Measurements from ENCODE around the genes RBM17, ITIH5 and ITIH2.

GRCh38 chr10:5950273-5950864 is 27.0 kb downstream of the IL15RA start:
- PRO-cap, 8 experiments, result no peak in any of the 8 experiments

DNA sequence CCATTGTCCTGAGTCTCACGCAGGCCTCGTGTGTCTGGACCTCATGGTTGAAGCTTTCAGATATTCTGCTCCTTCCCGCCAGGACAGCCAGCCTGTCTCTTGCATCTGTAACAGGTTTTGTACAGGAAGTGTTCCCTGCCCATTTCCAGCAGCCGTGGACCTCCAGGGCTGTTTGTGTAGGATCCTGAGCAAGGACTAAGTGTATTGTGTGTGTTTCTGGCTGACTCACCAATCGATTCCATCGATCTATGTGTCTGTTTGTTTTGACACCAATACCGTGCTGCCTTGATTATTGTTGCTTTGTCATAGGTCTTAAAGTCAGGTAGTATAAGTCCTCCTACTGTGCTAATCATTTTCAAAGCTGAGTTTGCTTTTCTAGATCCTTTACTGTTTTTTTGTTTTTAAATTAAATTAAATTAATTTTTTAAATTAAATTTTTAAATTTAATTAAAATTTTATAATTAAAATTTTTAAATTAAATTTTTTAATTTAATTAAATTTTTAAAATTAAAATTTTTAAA is 8.5 kb downstream of the IL15RA start:
- PRO-cap, 8 experiments, result no peak in any of the 8 experiments

GRCh38 chr10:6035004-6035203 is 27.3 kb downstream of the IL2RA start:
- PRO-cap, 8 experiments, result no peak in any of the 8 experiments

DNA sequence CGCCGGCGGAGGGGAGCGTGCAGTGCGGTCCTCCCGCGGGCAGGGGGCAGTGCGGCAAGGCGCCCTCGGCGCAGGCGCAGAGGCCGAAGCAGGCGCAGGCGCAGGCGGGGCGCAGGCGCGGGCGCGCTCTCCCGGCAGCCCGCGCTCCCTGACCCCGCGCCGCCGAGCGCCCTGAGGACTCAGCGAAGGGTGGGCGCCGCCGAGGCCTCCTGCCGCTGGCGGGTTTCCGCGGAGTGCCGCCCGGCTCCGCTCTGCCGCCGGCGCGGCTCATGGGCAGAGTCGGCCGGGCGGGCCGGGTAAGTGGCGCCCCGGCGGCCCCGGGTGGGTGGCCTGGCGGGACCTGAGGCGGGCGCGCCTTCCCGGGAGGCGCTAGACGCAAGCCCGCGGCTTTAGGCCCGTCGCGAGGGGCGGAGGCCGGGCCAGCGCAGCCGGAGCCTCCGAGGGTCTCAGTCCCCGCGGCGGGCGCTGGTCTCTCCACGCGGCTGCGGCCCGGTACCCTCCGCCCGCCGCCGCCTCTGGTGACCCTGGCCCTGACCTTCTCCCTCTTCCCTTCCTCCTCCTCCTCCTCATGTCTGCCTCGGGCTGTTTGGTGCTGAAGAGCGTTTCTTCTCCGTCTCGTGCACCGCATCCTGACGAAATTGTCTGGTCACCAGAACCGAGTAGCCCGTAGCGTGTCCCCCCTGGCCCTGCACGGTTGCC is at the start of gene RBM17:
Gene RBM17 (plus strand): TSS at position 137 of the 699 bp plus-strand sequence.
- PRO-cap, 8 experiments, result peak in 8 of 8 experiments; most common plus-strand start position 182 of the sequence (in 5); most common minus-strand start position 568 of the sequence (in 1)

- PRO-cap, 8 experiments, result no peak in any of the 8 experiments
Measured at GRCh38 chr10:6096893-6097508, 8.2 kb downstream of the RBM17 start.

DNA sequence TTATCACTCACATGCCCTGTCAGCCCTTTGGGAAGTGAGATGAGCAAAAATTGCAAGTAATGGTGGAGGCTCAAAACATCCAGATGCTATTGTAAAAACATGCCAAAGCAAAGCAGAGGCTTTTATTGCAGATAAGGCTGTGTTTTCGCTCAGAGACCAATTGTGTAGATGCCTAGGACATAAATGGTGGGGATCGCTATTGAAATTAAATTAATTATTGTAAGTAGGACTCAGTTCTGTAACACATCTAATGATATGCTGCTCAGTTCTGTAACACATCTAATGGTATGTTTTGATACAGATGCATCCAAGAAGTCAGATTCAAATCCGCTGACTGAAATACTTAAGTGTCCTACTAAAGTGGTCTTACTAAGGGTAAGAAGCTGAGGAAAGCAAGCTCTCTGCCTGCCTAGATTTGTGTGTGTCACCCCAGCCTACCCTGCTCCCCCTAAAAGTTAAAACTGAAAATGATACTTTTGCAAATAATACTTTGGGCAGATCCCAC is 24.4 kb downstream of the RBM17 start:
- PRO-cap, 8 experiments, result no peak in any of the 8 experiments

DNA sequence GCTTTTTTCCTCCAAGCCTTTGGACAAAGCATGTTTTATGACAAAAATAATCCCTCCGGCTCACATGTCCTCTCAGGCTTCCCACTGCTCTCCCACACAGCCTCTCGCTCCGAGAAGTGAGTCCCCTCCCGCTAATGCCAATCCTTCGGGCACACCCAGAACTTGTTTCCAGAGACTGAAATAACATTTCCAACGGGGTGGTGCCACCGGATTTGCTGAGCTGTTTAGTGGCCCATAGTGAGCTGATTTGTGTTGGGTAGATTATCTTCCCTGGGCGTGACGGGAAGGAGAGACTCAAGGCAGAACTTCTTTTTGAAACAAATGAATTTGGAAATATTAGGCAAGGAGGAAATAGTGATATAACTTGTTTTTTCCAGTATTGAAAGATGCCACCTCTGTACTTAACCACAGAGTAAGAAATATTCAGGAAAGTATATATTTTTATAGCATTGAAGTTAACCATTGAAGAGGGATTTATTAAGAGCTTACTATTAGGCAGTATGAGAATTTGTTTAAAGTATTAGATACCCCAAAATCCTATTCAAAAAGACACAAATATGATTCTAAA is 36.0 kb downstream of the RBM17 start:
- PRO-cap, 8 experiments, result no peak in any of the 8 experiments

DNA sequence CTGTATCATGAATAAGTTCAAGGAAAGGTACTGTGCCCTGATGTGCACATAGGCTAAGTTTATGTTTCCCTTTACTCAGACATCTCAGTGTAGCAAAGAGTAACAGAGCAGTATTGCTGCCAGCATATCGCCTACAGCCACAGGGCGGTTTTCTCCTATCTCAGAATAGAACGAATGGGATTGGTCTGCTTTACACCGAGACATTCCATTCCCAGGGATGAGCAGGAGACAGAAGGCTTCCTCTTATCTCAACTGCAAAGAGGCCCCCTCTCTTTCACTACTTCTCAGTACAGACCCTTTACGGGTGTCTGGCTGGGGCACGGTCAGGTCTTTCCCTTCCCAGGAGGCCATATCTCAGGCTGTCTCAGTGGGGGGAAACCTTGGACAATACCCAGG is 38.0 kb upstream of the PFKFB3 start:
- PRO-cap, 8 experiments, result no peak in any of the 8 experiments

DNA sequence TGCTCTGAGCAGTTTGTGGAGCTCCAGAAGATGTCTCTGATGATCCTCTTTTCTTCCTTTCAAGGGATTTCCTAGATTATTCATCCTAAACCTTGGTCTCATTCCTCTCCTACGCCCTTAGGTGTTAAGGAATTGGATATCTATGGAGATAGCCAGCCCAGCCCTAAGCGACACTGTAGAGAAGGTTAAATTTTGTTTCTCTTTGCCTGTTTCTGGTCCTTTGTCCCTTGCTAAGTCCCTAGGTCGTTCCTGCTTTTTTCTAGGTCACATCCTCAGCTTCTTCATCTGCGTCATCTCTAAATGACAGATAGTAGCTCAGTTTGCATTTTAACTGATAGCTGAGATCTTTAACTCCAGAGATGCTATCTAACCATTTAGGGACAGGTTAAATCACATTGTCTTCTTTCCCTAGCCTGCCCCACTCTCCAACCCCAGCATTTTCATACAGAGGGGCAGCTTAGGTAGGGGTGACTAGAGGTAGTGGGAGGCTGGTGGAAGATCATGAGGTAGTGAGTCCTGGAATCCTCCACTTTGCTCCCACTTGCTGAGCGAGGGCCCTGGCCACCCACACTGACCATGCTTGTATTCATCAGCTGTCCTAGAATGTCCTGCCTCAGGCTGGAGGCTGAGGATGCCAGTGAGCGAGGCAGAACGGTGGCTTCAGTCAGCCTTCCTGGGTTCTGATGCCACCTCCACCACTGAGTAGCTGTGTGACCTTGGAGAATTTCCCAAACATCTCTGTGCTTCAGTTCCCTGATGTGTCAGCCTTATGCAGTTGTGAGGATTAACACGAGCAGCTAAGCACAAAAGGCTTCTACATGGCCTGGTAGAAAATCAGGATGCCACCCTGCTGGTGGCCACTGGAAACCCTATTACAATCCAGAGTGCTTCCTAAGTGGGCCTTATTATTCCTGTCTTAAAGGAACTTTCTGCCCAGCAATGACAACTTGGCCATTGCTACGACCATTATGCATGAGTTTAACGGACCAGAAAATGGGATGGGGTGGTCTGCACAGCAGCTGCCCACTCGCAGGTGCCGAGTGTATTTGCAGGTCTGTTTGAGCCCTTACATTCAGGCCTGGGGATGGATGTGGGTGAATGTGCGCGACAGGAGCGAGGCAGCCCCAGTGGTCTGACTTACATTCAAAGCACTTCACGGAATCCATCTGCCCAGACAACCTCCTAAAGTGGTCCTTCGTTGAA is 34.6 kb upstream of the PFKFB3 start:
- PRO-cap, 8 experiments, result peak in 1 of 8 experiments; most common plus-strand start position 987 of the sequence (in 1)

DNA sequence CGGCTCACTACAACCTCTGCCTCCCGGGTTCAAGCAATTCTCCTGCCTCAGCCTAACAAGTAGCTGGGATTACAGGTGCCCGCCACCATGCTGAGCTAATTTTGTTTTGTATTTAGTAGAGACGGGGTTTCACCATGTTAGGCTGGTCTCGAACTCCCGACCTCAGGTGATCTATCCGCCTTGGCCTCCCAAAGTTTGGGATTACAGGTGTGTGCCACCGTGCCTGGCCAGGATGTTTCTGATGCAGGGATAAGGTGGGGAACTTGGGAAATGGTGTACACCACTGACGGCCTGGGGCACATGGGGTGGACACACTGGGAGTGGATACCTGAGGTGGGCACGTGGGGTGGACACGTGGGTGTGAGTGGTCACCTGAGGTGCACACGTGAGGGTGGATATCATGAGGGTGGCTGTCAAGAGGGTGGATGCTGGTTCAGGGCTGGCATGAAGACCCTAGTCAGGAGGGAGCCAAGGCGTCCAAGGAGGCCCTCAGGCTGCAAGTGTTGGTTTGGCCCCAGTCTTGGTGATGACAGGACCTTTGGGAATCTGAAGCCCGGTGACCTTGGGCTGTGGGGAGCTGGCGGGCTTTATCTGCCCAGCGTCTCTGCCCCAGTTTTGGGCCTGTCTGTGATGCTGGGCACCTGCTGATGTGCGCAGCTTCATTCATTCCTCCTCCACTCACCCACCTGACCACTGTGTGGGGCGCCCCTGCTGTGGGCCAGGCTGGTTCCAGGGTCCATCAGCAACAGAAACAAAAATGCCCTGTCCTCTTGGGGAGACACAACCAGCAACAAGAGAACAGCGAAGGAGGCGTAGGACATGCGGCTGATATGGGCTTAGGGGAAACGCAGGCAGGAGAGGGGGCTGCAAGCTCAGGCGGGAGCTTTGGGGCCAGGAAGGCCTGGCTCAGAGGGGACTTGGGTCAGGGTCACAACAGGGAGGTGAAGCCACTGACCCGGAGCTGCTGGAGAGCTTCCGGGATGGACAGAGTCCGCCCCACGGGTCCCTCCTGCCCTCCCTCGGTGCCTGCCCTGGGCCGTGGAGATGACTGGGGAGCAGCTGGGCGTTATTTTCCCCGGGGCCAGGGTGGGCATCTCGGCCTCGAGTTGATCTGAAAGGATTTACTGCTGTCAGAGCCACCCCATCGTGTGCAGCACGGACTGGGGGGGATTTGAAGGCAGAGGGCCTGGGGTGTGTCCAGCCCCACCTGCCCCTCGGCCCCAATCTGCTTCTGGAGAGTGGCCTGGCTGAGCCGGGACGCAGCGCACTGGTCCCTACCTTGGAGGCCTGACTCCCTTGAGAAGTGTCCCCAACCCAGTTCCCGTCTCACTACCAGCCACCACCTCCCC is 24.7 kb upstream of the PFKFB3 start:
- PRO-cap, 8 experiments, result no peak in any of the 8 experiments

DNA sequence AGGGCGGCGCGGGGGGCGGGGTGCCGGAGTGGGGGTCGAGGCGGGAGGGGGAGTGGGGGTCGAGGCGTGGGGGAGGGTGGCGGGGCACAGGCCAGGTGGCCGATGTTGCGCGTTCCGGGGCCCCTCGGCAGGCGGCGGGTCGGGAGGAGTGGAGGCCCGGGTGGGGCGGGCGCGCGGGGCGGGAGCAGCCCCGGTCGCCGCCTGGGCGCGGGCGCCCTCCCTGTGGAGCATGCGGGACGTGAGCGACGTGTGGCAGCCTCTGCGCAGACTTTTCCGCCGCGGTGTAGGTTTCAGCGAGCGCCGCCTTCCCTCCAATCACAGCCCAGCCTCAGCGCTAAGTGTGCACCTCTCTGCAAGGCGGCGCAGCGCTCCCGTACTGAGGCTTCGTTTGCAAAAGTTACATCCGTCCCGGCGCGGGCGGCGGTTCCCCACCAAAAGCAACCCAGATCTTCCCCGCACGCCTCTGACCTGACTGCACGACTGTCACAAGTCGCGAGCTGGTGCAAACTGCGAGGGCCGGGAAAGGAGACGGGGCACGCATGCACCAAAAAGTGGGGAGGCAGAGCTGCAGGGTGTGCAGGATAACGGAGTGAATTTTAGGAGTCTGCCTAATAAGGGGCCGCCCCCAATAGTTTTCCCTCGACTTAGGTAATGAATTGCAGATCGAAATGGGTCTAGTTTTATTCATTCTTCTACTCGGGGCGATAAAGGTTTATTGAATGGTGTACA is 1.2 kb upstream of the PFKFB3 start:
- PRO-cap, 8 experiments, result peak in 7 of 8 experiments; most common plus-strand start position 406 of the sequence (in 3); most common minus-strand start position 261 of the sequence (in 5)

DNA sequence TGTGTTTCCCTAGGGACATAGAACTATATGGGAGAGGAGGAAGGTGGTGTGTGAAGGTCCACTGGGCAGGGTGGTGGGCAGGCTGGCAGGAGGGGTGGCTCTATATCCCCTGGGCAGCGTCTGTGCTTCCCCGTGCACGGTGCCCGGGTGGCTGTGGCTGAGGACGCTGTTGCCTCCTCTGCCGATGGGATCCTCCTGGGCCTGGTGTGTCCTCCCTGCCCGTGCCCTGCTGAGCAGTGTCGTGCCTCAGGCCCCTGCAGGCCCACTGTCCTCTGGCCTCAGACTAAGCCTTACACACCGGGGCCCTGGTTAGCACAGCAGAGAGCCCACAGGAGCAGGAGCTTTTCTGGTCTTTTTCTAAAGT is 19.2 kb downstream of the PFKFB3 start:
- PRO-cap, 8 experiments, result peak in 2 of 8 experiments; most common plus-strand start position 174 of the sequence (in 2)

- PRO-cap, 8 experiments, result peak in 1 of 8 experiments; most common plus-strand start chr10:6270491 (in 1)
Measured at GRCh38 chr10:6270224-6270906, 67.6 kb downstream of the PFKFB3 start.

- PRO-cap, 8 experiments, result peak in 6 of 8 experiments; most common plus-strand start chr10:6917321 (in 6)
Measured at GRCh38 chr10:6916840-6917588, 336.9 kb upstream of the PRKCQ start.

DNA sequence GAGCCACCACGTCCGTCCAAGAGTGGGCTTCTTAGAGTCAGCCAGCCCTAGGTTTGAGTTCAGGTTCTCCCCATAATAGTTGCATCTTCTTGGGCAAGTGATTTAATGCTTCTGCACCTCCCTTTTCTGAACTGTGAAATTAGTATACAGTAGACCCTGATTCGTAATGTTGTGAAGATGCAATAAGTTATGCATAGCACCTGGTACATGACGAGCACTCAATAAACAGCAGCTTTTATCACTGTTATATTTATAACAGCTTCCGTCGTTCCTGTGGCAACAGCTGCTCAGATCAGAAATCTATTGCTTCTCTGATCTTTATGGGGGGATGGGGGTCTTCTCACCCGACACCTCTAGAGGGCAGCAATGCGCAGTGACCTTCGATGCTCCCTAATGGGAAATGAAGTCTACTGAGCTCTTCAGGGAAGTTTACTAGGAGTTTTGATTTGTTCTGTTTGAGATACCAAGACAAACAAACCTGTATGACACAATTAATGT is 289.7 kb downstream of the SFMBT2 start:
- PRO-cap, 8 experiments, result no peak in any of the 8 experiments

- PRO-cap, 8 experiments, result no peak in any of the 8 experiments
Measured at GRCh38 chr10:7170472-7171927, 239.8 kb downstream of the SFMBT2 start.

- PRO-cap, 8 experiments, result peak in 3 of 8 experiments; most common plus-strand start chr10:7259190 (in 2)
Measured at GRCh38 chr10:7258878-7259375, 151.9 kb downstream of the SFMBT2 start.

DNA sequence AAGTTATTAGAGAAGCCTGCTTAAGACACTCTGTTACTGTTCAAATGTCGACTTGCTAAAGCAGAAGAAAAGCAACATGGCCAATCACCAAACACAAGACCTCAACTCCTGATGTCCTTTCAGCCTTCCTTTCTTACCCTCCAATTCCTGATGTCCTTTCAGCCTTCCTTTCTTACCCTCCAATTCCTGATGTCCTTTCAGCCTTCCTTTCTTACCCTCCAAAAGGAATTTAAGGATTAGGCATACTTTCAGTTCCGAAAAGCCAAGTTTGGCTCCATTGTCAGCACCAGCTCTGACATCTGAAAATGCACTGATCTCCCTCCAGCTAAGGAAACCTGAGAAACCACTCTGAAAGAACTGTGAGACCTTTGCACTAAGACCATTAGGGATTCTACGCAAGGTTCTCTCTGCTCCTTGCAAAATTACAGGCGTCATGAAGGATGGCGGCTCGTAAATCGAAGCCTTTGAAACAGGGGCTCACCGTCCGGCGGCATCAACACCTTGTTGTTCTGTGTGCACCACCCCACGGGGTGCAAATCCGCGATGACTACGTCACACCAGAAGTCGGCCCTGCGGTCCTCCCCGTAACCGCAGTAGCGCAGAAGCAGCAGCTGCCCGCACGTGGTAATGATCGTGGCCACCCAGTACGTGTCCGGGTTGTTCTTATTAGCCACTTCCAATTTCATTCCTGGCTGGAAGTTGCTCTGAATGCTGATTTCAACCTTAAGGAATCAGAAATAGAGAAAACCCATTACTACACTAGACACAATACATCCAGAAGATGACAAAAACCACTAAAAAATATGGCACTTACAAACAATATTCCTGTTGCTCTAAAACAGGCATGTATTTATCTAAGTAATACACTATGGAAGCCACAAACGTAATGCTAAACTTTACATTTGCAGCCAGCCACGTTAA is 43.4 kb downstream of the SFMBT2 start:
- PRO-cap, 8 experiments, result no peak in any of the 8 experiments

GRCh38 chr10:7666418-7667097 is at the start of gene ITIH5:
TSS of gene ITIH5 (minus strand) at chr10:7666966.
- PRO-cap, 8 experiments, result no peak in any of the 8 experiments

GRCh38 chr10:7703059-7703901 is at the start of gene ITIH2:
TSS of gene ITIH2 (plus strand) at chr10:7703316.
- PRO-cap, 8 experiments, result no peak in any of the 8 experiments

Measured in peripheral blood mononuclear cell (primary cell).